Skeletal muscle satellite cell (primary cell): ENCODE results near the gene ZNF519.

- CAGE, long polyA plus RNA, result no peak
Observed at GRCh38 chr18:13176942-13177276, 41.7 kb upstream of the LDLRAD4 start.

DNA sequence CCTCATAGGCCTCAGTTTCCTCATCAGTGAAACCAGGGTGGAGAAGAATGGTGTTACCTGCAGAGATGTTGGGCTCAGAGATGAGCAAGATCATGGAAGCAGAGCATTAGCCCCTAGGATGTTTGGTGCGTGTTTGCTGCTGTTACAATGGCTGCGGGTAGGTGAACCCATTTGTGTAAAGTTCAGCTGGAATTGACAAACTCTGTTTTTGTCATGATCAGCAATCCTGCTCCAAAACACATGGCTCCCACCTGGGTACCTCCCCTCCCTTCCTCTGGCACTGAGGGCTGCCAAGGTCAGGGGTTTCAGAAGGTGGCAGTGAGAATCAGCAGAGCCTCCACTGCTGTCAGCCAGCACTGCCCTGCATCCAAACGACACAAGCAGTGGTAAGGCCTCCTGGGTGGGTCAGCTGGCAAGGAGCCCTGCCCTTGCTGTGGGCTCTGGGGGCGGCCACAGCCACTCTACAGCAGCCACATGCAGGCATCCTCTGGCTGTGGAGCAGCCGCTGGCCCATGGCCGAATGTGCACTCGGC, 32.9 kb upstream of the LDLRAD4 start:
- CAGE, long polyA plus RNA, result no peak

DNA sequence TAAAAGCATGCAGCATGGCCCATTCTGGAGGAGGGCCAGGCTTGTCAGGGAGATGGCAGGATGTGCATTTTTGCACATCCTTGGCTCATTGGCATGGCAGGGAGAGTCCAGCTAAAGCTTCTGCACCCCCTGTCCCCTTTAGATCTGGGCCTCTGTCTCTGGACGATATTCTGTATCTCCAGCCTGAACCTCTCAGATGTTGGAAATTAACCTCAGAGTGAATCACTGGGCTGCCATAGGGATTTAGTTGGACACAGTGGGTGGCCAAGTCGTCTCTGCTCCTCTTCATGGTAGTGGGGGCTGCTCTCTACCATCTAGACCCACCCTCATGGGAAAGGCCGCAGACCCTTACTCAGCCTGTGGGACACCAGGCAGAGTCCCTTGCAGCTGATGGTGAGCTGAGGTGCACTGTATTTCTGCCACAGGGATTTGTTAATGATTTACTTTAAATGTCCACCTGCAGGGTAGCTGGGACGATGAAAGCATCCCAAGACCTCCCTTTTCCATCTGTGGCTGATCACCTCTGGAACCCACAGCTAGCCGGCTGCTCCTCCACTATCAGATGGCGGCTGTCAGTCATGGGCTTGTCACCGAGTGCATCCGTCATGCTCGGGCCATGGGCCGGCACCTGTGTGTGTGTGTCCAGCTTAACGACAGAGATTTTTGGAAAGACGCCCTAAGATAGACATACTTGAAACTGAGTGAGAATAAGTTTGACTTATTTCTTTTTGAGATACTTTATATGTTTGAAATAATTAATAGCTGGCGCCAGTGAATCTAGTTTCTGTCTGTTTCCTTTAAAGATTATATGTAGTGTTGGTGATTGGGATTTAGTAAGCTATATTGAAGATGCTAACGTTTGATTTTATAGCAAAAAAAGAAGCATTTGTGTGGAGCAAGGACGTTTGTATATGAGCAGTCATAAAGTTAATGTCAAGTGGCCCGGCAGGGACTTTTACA, 235.3 kb downstream of the FAM210A start:
- CAGE, long polyA plus RNA, result no peak

GRCh38 chr18:14131711-14132940, at the start of gene ZNF519:
Gene ZNF519, minus strand, starts transcription at chr18:14132435.
- CAGE, long polyA plus RNA, result no peak

GRCh38 chr18:14221718-14222058, 89.5 kb upstream of the ZNF519 start:
- CAGE, long polyA plus RNA, result no peak

DNA sequence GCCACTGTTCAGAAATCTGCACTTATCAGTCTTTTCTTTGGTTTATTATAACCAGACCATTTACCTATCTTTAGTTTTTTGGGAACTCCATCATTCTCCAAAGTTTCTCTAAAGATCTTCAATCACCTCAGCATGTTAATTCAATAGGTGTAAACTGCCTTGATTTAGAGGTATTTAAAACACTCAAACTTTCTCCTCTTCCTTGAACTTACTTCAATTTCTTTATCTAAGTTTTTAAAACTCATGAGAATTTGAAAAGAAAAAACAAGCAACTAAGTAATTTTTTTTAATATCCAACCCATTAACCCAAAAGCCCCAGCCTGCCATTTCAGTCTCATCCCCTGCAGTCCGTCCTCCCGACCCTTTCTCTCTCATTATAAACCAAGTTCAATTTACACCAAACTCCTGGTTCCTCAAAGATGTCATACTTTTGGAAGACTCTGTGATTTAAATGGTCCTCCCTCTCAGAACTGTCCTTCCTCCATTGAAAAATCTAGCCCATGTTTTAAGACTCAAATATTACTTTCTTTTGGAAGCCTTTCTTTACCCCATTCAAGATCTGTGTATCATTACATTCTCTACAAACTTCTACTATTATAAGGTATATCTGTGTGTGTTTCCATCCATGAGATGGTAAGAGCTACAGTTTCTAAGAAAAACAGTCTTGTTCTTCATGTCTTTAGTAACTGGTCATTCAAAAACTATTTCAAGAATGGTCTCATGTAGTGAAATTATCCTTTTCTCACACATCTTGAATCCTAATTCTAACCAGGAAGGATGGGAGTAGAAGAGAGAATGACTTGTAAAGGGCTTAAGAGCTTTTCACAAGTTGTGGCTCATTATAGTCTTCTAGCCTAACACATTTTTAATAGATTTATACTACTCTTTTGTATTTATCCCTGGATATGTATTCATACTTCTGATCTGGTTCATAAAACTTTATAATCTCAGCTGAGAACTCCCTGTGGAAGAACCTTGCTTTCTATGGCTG, 47.5 kb downstream of the ROCK1 start:
- CAGE, long polyA plus RNA, result no peak

DNA sequence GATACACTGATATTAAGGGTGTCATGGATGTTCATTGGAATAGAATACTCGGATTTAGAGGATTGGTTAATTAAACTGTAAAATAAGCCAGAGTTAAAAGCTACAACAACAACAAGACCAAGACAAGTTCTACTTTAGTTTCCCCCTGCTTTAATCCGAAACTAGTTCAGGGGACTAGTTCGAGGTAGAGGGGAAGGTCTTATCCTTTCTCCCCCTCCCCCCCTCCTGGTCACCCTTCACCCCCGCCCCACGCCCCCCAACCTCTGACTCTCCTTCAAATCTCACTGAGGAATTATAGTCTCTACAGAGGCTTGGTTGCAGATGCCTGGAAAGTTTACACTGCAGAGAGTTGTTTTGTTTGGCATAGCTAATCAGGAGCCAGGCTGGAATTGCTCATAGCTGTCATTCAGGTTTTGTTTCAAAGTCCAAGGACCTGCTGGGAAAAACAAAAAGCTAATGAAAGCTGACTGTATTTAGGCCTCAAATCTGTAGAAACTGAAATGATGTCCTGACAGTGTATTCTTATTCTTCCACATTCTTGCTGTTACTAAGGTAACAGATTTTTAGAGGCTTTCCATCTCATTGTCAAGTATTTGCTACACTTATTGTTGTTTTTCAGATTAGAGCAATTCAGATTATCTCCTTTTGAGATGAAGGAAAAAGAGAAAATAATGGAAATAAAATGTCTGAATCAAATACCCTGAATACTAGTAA, 22.6 kb downstream of the GREB1L start:
- CAGE, long polyA plus RNA, result no peak

GRCh38 chr18:21361051-21361709, 119.1 kb downstream of the GREB1L start:
- CAGE, long polyA plus RNA, result no peak

GRCh38 chr18:21598699-21599406, 1.7 kb downstream of the ESCO1 start:
- CAGE, long polyA plus RNA, result no peak

- CAGE, long polyA plus RNA, result no peak
Observed at GRCh38 chr18:21828793-21829304, 88.3 kb downstream of the MIB1 start.

DNA sequence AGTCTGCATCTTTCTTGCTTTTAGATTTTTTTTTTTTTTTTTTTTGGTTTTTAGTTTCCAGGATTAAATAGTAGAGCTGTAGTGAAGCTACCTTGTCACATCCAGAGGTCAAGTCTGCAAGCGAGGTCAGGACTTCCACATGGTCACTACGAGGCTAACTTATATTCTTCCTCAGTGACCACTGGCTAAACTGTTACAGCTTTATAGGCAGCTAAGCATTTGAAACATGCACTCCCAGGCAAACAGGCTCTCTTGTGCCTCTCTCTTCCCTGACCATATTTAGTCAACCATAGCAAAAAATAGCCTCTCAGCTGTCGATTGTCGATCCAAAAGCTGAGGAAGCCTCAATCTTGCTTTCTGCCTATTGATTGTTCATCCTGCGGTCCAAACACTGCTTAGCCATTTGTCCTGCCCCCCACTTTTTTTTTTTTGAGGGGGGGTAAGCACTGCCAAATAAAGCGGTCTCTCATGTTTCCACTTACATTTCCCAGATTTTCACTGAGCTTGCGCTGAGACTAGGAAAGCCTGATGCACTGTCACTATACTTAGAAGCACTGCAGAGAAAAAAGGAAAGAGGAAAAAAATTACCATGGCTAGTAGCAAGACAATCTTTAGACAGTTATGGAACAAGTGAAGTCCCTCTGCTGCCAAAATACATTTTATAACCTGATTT, 90.8 kb downstream of the MIB1 start:
- CAGE, long polyA plus RNA, result no peak

- CAGE, long polyA plus RNA, result no peak
Observed at GRCh38 chr18:21848981-21849482, 108.4 kb downstream of the MIB1 start.

- CAGE, long polyA plus RNA, result no peak
Observed at GRCh38 chr18:21896651-21897372, 156.2 kb downstream of the MIB1 start.

DNA sequence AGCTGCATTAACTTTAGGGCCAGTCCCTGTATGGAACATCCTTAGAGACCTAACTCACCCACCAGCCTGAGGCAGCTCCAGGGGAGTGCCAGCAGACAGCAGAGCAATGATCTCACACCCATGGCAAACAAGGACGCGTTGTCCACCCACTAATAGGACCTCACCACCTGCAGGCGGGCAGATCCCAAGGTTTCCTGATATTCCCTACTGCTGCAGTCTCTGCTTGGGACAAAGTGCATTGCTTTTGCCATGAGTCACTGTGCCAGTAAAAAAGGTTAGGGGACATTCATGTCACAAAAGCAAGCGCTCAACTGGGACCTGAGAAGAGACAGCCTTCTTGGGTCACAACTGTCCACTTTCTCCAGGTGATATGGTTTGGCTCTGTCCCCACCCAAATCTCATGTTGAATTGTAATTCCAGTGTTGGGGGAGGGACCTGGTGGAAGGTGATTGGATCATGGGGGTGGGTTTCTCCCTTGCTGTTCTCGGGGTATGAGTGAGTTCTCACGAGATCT, 160.1 kb downstream of the MIB1 start:
- CAGE, long polyA plus RNA, result no peak

- CAGE, long polyA plus RNA, result no peak
Observed at GRCh38 chr18:22084037-22085223, 85.0 kb upstream of the GATA6 start.

- CAGE, long polyA plus RNA, result no peak
Observed at GRCh38 chr18:22110415-22110930, 58.9 kb upstream of the GATA6 start.

- CAGE, long polyA plus RNA, result no peak
Observed at GRCh38 chr18:22164389-22164911, 4.9 kb upstream of the GATA6 start.

- CAGE, long polyA plus RNA, result no peak
Observed at GRCh38 chr18:22174889-22175201, 5.5 kb downstream of the GATA6 start.

DNA sequence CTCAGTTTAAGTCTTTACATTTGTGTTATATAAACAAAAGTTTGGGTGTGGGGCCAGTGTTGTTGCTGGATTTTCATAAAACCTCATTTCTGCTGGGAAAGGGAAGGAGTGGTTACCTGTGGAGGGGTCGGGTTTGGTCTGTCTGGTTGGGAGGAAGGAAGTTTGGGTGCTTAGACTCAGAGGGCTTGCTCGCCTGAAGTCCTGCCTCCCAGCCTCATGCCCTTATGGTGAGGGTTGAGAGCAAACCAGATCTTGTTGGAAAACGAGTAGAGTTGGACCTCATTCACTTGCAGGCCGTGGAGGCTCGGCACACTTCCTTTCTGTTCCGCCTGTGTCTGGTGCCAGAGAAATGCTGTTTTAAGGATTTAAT, 29.5 kb downstream of the GATA6 start:
- CAGE, long polyA plus RNA, result no peak

DNA sequence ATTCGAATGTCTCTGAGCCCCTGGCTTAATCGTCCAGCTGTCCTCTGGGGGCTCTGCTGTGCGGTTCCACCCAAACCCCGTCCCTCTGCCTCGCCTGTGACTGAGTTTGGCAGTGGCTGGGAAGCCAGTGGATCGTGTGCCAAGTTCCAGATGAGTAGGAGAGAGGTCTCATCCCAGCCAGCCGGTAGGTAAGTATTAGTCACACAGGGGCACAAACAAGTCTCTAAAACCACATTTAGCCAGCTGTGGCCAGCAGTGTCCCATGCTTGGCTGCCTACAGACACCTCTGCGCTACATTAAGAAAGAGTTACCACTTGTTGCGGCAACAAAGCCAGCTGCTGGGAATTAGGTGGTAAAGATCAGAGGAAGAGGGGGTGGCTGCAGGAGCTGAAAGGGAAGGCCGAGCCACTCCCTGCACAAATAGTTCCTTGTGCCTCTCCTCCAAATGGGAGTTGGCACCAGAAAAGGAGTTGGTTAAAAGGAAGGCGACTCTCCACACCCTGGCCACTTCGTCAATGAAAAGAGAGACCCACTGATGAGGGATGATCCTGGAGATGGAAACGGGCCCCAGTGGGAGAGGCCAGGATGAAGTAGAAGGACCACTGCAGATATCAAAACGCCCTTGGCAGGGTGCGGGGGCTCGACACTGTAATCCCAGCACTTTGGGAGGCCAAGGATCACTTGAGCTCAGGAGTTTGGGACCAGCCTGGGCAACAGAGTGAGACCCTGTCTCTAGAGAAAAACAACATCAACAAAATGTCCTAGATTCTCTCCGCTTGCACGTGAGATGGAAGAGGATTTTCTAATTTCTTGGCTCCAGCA, 81.4 kb downstream of the GATA6 start:
- CAGE, long polyA plus RNA, result no peak